GM23248 (cell line): ENCODE measurements around a stretch of chr7.

DNA sequence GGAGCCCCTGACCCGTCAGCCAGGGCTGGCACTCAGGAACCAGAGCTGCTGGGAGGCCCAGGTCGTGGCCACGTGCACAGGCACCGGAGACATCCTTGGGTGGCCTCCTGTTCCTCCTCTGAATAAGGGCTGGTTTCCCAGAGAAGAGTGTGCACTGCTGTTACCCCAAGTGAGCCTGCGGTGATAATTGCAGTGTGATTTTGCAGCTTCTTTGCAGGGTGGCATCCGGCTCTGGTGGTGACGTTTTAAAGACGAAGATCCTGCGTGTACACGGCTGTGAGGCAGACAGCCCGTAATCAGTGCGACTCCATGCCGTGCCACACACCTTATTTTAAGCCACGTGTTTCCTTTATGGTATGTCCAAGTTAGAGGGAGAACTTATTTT, 50.3 kb downstream of the VIPR2 start:
- RAMPAGE, long total RNA, result no peak